ENCODE data around the genes DMRTC2 and GRIK5.

GRCh38 chr19:40599824-40600566, 1.2 kb upstream of the LTBP4 start:
- PRO-cap, 7 experiments = peak in 5 of 7 experiments; most common plus-strand start chr19:40600487 (in 5); most common minus-strand start chr19:40600379 (in 2)
- RAMPAGE, long total RNA, 2 experiments = no peak in any of the 2 experiments

- PRO-cap, 7 experiments = no peak in any of the 7 experiments
- RAMPAGE, long total RNA, 2 experiments = no peak in any of the 2 experiments
These were observed 9.7 kb downstream of the NUMBL start for GRCh38 chr19:40680750-40681110.

DNA sequence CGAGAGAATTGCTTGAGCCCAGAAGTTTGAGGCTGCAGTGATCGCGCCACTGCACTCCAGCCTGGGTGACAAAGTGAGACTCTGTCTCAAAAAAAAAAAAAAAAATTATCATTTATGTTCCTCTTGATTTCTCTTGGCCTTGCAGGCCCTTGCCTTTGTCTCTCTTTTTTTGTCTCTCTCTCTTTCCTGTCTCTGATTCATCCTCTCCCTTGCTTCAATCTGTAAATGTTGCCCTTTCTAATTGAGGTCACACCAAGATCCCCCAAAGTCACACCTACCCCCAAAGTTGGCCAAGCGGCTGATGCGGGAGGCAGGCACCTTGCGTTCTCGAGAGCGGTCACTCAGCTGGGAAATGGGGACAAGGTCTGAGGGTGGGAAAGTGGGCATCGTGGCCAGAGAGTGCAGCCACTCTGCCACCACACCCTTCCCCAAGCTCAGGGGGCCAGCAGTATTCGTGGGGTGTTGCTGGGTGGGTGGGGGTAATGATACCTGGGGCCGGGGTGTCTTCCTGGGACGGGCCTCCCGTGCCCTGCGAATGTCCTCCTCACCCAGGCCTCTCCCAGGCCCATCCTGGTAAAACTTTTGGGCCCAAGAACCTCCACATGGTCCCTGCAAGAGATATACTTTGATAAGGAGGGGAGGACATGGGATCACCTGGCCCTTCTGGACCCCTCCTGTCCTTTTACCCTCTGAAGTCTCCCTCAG, 2.7 kb downstream of the COQ8B start:
- PRO-cap, 7 experiments = no peak in any of the 7 experiments
- RAMPAGE, long total RNA, 2 experiments = no peak in any of the 2 experiments

DNA sequence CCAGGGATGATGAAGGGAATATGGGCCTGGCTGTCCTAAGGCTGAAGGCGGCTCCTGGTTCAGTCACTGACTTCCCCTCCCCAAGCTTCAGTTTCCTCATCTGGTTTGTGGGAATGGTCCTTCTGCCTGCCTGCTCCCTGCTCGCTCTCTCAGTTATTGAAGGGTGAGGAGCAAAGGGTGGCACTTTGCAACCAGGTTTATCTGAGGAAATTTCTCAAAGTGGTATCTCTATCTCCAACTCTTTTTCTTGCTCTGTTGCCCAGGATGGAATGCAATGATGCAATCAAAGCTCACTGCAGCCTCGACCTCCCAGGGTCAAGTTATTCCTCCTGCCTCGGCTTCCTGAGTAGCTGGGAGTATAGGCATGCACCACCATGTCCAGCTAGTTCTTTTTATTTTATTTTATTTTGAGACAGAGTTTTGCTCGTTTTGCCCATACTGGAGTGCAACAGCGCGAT, 5.0 kb downstream of the ACTMAP start:
- PRO-cap, 7 experiments = no peak in any of the 7 experiments
- RAMPAGE, long total RNA, 2 experiments = no peak in any of the 2 experiments

GRCh38 chr19:40808093-40808769, 9.2 kb downstream of the EGLN2 start:
- PRO-cap, 7 experiments = no peak in any of the 7 experiments
- RAMPAGE, long total RNA, 2 experiments = no peak in any of the 2 experiments

DNA sequence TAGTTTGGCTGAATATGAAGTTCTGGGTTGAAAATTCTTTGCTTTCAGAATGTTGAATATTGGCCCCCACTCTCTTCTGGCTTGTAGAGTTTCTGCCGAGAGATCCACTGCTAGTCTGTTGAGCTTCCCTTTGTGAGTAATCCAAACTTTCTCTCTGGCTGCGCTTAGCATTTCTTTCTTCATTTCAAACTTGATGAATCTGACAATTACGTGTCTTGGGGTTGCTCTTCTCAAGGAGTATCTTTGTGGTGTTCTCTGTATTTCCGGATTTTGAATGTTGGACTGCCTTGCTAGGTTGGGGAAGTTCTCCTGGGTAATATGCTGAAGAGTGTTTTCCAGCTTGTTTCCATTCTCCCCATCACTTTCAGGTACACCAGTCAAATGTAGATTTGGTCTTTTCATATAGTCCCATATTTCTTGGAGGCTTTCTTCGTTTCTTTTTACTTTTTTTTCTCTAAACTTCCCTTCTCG, 21.3 kb upstream of the CYP2B6 start:
- PRO-cap, 7 experiments = no peak in any of the 7 experiments
- RAMPAGE, long total RNA, 2 experiments = no peak in any of the 2 experiments

DNA sequence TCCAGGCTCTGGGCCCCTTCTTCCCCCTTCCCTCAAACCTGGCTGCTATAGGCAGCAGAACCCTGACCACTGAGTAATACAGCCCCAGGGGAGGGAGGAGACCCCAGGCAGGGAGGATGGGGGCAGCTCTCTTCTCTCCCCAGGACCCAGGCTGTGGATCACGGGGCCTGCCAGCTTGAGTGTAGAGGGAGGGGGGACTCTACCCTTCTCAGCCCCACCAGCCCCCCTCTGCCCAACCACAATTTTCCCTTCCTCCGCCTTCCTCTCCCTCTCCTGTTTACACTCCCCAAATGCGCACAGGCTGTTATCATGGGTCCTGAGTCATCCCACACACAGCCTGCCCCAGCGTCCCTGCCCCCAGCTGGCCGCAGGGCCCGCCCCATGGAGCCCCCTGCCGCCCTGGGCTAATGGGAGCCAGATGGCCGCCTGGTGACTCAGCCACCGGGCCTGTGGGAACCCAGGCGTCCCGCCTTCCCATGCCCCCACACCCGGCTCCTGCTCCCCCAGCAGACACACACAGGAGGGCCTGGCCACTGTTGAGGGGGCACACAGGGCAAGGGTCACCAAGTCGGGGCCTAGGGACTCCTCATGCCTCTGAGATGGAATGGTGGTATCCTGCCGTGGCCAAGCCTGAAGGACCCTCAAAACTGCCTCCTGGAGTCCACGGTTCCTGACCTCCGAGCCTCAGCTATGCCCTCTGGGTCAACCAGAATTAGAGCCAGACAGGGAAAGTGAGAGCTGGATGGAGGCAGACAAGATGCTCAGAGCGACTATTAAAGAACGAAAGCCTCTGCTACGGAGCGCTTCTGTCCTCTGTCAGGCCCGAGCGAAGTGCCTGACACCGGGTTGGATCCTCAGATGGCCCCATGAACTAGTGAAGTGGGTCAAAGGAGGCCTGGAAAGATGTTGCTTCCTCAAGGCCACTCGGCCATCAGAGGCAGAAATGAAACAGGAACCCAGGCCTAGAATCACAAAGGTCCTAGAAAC, 13.7 kb downstream of the CCDC97 start:
- PRO-cap, 7 experiments = peak in 7 of 7 experiments; most common plus-strand start position 432 of the sequence (in 3); most common minus-strand start position 153 of the sequence (in 5)
- RAMPAGE, long total RNA, 2 experiments = no peak in any of the 2 experiments

GRCh38 chr19:41324661-41325868, 15.1 kb downstream of the CCDC97 start:
- PRO-cap, 7 experiments = peak in 7 of 7 experiments; most common plus-strand start chr19:41325050 (in 6); most common minus-strand start chr19:41325463 (in 4)
- RAMPAGE, long total RNA, 2 experiments = no peak in any of the 2 experiments

GRCh38 chr19:41340041-41340493, 13.7 kb downstream of the TGFB1 start:
- PRO-cap, 7 experiments = no peak in any of the 7 experiments
- RAMPAGE, long total RNA, 2 experiments = no peak in any of the 2 experiments

DNA sequence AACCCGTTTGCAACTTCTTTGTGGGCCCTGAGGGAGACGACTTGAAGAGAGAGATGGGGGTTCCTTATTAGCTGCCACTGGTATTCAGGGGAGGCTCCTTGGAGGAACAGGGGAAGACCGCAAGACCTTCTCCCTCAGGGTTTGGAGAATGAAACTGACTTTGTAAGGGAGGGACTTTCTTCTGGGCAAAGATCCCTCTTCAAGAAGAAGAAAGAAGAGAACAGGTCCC, 439 bp downstream of the BCKDHA start:
- PRO-cap, 7 experiments = no peak in any of the 7 experiments
- RAMPAGE, long total RNA, 2 experiments = no peak in any of the 2 experiments

GRCh38 chr19:41424492-41425630, 2.3 kb downstream of the B3GNT8 start:
- PRO-cap, 7 experiments = no peak in any of the 7 experiments
- RAMPAGE, long total RNA, 2 experiments = no peak in any of the 2 experiments

DNA sequence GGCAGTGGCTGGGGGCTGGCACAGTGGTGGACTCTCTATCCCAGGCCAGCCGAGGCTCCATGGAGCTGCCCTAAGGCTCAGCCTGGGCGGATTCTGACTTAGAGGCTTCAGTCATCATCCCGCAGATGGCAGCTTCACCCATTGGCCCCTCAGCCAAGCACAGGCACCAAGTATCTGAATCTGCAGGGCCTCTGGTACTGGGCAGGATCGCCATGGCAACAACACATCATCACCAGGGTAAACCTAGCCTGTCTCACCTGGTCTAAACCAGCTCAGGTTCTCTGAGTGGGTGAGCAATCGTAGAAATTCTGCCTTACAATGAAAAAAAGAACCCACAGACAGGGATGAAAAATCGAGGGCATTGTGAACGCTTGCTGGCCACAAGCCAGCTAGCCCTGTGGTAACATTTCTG, 12.1 kb upstream of the CEACAM21 start:
- PRO-cap, 7 experiments = no peak in any of the 7 experiments
- RAMPAGE, long total RNA, 2 experiments = no peak in any of the 2 experiments

DNA sequence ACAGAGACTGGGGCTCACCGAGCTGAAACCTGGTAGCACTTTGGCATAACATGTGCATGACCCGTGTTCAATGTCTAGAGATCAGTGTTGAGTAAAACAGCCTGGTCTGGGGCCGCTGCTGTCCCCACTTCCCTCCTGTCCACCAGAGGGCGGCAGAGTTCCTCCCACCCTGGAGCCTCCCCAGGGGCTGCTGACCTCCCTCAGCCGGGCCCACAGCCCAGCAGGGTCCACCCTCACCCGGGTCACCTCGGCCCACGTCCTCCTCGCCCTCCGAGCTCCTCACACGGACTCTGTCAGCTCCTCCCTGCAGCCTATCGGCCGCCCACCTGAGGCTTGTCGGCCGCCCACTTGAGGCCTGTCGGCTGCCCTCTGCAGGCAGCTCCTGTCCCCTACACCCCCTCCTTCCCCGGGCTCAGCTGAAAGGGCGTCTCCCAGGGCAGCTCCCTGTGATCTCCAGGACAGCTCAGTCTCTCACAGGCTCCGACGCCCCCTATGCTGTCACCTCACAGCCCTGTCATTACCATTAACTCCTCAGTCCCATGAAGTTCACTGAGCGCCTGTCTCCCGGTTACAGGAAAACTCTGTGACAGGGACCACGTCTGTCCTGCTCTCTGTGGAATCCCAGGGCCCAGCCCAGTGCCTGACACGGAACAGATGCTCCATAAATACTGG, 1.6 kb upstream of the CEACAM5 start:
- PRO-cap, 7 experiments = no peak in any of the 7 experiments
- RAMPAGE, long total RNA, 2 experiments = no peak in any of the 2 experiments

DNA sequence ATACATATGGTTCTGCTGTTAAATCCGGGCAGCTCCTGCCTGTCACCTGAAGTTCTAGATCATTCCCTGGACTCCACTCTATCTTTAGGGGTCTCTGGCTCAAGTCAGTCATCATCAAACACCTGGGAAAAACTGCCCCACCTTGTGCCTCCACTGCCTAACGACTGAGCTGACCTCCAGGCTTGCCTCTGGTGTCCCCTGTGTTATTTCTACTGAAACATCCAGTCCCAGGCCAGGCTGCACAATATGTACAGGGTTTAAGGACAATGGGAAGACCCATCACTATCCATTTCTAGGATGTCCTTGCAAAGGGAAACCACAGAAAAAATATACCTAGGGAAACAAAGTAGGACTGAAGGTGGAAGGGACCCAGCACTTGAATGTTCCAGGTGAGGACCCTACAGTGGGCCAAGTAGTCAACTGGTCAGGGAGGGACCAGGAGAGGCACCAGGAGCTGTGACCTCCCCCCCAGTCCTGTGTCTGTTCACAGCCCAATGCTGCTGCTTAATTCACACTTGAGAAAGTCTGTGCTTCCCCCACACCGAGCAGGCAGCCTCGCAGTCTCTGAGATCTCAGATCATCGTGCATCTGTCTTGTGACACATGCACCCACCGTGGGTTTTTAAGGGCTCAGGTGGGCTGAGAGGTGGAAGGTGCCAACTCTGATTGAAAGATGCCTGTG, 6.0 kb downstream of the CEACAM5 start:
- PRO-cap, 7 experiments = no peak in any of the 7 experiments
- RAMPAGE, long total RNA, 2 experiments = no peak in any of the 2 experiments

- PRO-cap, 7 experiments = no peak in any of the 7 experiments
- RAMPAGE, long total RNA, 2 experiments = no peak in any of the 2 experiments
These were observed 20.1 kb upstream of the CEACAM6 start for GRCh38 chr19:41735214-41735718.

DNA sequence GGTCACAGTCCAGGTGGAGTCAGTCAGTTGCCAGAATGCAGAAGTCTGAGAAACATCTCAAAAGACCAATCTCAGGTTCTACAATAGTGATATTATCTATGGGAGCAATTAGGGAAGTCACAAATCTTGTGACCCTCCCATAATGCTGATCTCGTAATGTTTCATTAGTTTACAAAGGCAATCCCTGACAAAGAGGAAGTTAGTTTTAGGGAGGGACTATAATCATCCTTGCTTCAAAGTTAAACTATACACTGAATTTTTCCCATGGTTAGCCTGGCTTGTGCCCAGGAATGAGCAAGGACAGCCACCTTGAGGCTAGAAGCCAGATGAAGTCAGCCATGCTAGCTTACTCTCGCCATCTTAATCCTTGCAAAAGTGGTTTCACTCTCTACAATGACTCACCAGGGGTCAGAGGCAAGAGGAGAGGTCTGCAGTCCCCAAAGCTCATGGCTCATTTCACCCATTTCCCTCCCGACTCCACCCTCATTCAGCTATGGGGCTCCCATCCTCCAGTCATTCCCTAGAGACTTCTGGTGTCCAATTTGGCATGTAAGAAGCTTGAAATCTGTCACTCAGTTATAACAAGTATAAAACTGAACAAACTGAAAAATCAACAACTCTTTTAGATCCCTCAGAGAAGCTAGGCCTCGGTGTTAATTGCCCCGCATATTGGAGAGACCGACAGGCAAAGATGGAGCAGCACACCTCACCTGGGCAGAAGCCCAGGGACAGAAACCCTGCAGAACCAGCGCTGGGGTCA, 5.5 kb downstream of the CEACAM3 start:
- PRO-cap, 7 experiments = no peak in any of the 7 experiments
- RAMPAGE, long total RNA, 2 experiments = no peak in any of the 2 experiments

DNA sequence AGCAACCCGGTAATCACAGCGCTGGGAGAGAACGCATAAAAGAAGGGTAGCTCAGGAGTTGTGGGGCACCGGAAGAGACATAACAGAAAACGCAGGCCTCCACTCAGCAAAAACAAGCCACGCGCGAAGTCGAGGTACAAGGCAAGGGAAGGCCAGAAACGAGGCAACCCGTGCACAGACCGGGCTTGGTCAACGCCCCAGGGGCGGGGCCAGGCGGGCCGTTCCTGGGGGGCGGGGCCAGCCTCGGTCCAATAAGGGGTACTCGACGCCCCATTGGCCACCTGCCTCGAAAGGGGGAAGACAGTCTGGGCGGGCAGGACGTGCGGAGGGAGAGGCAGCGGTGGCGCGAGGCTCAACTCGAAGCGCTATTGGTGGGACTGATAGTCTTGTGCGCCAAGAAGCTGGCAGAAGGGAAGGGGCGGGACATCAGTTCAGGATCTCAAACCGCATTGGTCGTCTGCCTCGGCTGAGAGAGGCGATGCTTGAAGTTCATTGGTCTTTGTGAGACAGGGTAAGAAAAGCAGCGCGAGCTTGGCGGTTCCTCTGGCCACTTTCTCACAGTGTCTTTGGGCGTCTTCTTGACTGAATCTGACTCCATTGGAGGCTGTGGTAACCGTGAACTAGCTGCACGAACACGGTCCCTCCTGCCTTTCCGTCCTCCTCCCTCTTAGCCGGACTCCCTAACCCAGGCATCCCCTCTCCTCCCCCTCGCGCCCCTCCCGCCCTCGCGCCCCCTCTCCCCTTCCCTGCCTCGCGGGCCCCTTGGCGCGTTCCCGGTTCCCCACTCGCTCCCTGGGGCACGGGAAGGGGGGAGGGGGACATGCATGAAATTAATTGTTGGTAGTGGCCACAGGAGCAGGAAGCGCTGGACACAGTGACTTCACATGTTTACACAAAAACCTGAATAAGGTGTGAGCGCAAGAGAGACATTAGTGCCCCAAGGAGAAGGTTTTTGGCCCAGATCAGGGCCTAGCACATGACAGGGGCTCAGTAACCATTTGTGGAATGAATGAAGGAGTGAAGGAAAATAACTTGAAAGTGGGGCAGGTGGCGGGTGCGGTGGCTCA, at the start of gene DMRTC2:
Gene DMRTC2 (plus strand): TSS at position 550 of the 1,067 bp plus-strand sequence.
- PRO-cap, 7 experiments = no peak in any of the 7 experiments
- RAMPAGE, long total RNA, 2 experiments = no peak in any of the 2 experiments

DNA sequence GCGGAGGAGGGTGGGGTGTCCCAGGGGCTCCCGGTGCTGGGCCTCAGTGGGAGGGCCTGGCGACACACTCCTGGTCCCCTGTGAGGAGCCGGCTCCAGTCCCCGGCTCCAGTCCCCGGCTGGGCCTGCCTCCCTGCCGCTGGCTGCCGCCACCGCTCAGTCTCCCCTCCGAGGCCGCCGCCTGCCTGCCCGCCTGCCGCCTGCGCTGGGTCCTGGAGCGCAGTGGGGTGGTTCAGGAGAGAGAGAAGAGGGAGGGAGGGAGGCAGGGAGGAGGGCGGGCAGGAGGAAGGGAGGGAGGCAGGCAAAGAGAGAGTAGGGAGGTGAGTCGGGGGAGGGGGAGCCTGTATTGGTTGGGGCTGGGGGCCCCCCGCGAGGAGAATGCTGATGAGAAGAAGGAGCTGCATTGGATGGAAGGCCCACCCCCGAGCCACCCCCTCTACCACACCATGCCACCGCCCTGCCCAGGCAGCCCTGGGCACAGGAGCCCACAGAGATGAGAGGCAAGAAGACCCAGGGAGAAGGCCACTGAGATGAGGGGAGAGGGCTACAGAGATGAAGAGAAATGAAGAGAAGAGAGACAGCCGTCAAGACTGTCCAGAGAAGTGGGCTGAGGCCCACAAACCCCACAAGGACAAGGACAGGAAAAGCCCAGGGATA, at the start of gene GRIK5:
Gene GRIK5 (minus strand): TSS at position 223 of the 656 bp plus-strand sequence.
- PRO-cap, 7 experiments = peak in 6 of 7 experiments; most common plus-strand start position 183 of the sequence (in 1); most common minus-strand start position 223 of the sequence (in 3)
- RAMPAGE, long total RNA, 2 experiments = no peak in any of the 2 experiments

DNA sequence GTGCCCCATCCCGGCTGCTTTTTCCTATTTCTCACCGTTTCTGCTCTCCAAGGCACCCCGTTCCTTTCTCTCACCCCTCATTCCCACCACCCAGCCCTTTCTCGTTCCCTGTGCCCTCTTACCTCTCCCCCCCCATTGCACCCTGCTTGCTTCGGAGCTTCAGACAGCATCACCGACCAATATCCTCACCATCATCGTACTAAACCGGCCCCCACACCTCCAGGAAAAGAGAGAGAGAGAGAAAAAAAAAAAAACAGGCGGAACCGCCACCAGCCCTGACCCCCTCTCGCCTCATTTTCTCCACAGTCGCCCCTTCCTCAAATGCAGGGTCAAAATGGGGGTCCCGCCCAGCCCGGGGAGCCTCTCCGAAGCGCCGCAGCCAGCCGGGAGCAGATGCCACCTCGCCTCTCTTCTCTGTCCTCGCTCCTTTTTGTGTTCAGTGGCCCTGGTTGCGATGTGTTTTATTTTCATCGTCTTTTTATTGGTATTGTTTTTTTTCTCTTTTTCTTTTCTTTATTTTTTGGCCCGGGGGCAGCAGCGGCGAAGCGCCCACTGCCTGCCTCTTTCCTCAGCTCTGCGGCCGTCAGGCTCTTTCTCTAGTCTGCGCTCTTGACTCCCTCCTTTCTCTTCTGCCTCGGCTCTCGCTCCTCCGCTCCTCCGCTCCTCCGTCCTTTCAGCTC, 41.5 kb downstream of the DEDD2 start:
- PRO-cap, 7 experiments = no peak in any of the 7 experiments
- RAMPAGE, long total RNA, 2 experiments = no peak in any of the 2 experiments

DNA sequence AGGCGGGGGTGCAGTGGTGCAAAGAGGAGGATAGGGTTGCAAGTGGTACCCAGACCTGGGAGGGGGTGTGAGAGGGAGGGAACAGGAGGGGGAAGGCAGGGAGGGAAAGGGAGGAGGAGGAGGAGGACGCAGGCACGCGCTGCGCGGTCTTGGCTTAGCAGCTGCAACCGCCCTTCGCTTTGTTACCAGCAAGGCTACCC, 38.1 kb downstream of the DEDD2 start:
- PRO-cap, 7 experiments = peak in 4 of 7 experiments; most common plus-strand start position 115 of the sequence (in 4)
- RAMPAGE, long total RNA, 2 experiments = no peak in any of the 2 experiments